Breast (tissue), 4 donors: ENCODE measurements around a stretch of chr3.

DNA sequence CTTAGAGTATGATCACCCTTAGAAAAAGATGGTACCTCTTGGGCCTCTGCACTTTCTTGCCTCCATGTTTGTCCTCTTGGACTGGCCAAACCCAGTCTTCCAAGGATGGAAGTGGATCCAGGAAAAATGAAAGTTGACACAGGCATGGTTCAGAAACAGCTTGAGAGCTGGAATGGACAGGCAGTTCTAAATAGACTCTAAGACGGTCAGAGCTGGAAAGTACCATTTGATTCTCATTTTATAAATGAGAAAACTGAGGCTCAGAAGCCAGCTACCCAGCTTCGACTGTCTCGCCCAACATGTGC lies 17.5 kb upstream of the DOCK3 start:
- PRO-cap, 3 experiments: no peak in any of the 3 experiments
- RRBS: no CpG with 5 or more reads among the region's 3 CpGs

- PRO-cap, 3 experiments: no peak in any of the 3 experiments
- RRBS: no CpG with 5 or more reads among the region's 3 CpGs
Measured at GRCh38 chr3:51024533-51025204, 349.9 kb downstream of the DOCK3 start.

DNA sequence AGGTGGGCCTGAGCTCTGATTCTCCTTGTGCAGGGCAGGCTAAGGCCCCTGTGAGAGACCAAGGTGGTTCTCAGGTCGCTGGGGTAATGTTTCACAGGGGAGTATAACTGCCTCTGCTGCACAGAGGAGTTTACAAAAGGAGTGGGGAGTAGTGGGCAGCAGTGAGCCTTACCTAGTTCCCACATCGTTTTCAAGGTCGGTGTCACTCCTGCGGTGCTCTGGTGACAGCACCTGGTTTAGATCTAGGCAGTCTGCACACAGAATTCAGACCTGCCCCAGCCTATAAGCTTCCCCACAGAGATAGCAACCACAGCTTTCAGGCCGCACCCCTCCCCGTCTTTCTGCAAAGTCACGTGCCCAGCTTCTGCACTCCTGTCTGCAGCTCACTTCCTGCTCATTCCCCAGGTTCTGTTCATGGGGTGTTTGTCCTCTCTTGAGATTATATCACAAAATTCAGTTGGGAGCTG lies 350.5 kb downstream of the DOCK3 start:
- PRO-cap, 3 experiments: no peak in any of the 3 experiments
- RRBS: no CpG with 5 or more reads among the region's 7 CpGs

DNA sequence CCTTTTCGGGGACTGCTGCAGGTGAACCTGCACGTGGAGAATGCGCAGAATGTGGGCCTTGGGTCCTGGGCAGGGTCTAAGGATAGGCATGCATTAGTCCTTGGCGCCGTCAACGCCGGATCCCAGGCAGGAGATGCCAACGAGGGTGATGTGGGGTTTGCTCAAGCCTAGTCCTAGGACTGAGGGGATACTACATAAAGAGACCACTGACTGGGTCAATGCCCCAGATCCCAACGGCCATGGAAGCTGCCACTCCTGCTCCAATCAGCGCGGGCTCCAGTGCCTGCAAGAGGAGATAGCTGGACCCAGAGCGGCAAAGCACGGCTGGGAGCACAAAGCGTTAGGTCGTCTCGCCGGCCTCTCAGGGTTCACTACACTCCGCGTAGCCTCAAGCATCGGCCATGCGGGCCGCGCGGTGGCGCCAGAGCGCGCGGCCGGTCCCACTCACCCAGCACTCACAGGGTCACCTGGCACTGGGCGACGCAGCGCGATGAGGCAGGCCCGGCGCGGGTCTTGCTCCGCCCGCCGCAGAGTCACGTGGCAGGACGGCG lies 339 bp upstream of the RBM15B start:
- PRO-cap, 3 experiments: peak in 2 of 3 experiments; most common minus-strand start position 465 of the sequence (in 1)
- RRBS: 1% methylated on average over 25 of the region's 42 CpGs

- PRO-cap, 3 experiments: no peak in any of the 3 experiments
- RRBS: no CpG with 5 or more reads among the region's 14 CpGs
Measured at GRCh38 chr3:51537820-51538419, 599 bp upstream of the RAD54L2 start.

DNA sequence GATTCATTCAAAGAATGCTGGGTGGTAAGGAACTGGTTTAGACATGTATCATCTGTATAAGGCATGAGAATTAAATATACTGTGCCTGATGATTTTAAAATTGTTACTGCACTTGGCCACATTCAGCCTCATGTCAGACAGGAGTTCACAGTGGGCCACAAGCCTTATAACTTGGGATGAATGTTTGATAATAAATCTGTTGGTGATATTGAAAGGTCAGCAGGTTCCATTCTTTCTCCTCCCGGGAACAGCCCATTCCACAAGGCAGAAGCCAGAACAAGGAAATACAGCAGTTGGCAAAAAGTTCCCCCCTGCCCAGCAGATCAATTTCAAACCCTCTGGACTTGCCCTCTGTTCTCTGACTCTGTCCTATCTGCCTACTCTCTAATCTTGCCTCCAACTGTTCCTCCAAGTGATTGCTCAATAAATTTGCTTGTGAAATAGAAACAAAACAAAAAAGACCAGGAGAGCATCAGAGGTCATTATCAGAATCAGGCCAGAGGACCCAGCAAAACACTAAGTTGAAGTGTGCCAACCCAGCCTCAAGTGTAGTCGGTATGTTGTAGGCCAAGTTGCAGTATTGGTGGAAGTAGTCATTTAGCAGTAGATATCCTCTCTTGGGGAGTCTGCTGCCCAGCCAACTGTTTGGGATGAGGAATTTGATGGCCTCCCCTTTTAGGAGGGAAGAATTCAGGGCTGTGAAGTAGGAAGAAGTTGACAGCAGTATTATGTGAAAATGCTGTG lies 49.6 kb upstream of the TEX264 start:
- PRO-cap, 3 experiments: no peak in any of the 3 experiments
- RRBS: no CpG with 5 or more reads among the region's 2 CpGs

DNA sequence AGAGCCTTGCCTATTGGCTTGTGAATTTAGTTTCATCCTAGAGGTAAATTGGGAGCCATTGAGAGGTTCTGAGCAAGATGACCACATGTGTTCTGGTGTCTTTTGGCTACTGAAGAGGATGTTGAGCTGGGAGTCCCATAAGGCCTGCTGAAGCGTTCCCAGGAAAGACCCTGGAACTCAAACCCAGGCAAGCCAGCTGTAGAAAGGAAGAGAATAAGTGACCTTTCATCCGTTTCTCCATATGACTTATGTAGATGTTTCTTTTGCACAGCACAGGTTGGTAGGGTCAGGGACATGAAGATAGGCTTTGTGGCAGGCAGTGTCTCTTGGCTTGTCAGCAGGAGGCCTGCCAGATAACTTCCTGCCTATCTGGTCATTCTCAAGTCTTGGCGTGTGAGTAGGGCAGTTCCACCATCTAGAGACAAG lies 10.8 kb downstream of the TEX264 start:
- PRO-cap, 3 experiments: no peak in any of the 3 experiments
- RRBS: no CpG with 5 or more reads among the region's 3 CpGs

DNA sequence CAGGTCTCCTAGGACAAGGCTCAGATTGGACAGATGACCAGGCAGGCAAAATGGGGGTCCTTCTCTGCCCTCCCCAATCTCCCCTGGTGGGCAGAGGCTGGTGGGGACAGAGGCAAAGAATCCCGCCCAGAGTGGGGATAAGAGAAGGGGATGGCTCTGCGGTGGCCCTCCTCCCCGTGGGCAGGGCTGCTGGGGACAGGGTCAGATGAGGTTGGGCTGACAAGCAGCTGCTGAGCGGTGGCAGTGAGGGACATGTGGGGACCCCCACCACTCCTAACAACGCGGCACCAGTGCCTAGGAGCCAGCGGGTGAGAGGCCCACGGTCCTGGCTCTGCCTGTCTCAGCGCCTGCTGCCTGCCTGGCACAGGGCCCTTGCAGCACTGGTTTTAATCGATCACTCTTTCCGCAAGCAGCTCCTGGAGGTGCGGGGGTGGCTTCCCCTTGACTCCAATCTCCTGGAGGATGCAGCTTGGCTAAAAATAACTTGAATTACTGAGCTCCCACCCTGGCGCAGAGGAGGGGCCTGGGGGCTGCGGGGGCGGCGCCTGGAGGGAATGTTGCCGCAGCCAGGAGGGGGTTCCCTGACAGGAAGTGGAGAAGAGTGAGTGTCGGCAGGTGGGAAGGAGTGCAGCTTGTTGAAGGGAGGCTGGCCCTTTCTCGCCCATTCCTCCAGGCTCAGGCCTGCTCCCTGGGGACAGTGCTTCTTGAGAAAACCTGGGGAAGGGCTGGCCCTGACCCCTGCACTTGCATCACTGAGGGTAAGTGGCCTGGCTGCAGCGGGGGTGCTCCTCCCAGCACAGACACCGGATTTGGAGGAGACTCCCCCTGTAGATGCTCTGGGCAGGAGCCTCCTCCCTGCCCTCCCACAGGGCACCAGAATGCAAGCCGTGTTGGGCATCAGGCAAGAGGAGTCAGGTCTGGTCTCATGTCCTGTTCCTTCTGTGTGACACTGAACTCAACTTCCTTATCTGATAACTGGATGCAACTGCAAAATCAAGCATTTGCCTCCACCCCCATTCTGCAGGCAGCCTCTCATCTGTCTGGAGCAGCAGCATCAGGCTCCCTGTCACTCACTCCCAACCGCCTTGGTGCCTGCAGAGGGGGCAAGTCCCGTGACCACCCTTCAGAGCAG lies 10.0 kb upstream of the RPL29 start:
- PRO-cap, 3 experiments: no peak in any of the 3 experiments
- RRBS: no CpG with 5 or more reads among the region's 24 CpGs

DNA sequence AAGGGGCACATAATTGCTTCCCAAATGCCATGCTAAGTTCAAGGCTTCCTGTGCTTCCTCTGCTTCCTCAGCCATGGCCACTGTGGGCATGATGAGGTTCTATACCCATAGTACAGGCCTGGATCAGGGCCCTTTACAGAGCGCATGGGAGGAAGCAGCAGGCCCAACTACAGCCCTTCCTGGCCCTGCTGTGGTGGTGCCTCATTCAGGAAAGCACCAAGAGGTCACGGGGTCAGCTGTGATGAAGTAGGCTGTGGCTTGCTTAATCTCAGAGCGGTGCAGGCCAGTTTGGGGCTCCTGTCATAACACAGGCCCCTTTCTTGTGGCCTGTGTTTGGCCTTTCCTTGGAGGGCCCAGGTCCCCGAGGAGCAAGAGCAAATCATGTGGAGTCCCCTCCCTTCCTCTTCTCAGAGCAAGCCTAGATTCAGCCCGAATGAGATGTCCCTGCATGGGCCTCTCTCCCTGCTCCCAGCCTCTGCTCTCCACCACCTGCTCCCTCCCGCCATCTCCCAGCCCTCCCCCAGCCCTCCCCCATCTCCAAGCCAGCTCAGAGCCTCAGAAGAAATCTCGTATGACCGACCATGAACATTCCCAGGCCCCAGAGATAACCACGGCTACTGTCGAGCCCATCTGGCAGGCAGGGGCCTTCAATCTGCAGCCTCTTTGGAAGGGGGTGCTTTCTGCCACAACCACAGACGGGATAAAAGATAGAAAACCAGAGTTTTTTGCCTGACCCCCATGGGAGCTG lies 32.2 kb upstream of the DUSP7 start:
- PRO-cap, 3 experiments: no peak in any of the 3 experiments
- RRBS: no CpG with 5 or more reads among the region's 11 CpGs

GRCh38 chr3:52108218-52108482 lies 46.1 kb downstream of the POC1A start:
- PRO-cap, 3 experiments: no peak in any of the 3 experiments
- RRBS: no CpG with 5 or more reads among the region's 5 CpGs

DNA sequence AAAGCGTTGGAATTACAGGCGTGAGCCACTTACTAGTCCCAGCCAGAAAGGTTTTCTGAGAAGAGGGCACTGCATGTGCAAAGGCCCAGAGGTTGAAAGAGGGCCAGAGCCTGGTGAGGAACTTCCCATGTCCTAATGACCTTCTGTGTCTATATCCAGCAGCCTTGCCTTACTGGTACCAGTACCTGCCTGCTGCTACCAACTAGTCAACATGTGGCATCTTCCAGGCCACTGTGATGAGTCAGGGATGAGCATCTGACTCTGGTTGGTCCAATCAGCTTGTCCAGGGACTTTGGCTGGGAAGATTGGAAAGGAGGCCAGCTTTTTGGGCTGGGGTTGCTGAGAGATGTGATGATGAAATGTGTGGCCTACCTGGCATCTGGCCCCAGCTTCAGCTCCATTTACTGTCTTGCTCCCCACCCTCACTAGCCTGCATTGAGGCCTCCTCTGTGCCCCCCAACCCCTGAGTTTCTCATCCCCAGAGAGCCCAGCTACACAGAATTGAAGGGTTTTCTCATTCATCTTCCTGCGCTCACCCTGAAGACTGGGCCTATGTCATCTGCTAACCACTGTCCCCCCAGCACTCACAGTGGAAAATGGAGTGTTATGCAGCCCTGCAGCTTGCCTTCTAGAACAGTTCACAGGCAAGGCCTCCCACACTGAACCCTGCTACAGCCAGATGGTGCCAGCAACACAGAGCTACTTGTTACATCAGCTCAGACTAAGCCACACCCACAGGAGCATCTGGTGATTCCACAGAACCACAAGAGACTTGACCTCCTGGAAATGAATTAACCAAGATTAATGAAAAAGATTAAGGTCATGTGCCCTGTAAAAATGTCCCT lies 1.3 kb upstream of the TWF2 start:
- PRO-cap, 3 experiments: no peak in any of the 3 experiments
- RRBS: no CpG with 5 or more reads among the region's 3 CpGs

DNA sequence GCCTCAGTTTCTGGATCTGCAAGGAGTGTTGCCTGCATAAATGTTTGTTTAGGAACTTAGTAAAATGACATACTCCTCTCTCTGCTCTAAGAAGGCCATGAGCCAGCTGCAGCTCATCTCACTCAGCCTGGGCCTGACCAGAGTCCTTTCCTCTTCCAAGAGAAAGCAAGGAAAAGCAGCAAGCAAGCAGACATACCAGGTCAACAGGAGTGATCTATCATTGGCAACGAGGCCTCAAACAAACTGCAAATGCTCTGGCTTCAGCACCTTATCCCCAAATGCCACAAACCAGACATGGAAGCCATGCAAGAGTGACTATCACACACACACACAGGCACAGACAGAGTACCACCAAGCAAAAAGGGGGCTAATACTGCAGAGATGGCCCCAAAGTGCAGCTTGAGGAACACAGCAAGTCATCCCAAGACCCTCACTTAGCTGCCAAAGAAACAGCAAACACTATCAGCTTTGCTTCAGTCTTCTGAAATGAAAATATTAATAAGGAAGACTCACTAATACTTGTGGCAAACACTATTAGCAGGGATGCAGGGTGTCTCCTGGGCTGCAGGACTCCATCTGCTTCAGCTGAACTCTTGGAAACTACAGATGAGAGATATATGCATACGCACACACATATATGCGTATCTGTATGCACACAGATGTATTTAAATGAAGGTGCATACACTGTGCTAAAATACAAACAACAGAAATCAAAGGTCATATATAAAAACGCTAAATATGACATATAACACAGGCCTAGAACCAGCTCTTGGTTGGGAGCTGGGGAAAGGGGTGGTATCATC lies 10.4 kb downstream of the PPM1M start:
- PRO-cap, 3 experiments: no peak in any of the 3 experiments
- RRBS: no CpG with 5 or more reads among the region's 4 CpGs

DNA sequence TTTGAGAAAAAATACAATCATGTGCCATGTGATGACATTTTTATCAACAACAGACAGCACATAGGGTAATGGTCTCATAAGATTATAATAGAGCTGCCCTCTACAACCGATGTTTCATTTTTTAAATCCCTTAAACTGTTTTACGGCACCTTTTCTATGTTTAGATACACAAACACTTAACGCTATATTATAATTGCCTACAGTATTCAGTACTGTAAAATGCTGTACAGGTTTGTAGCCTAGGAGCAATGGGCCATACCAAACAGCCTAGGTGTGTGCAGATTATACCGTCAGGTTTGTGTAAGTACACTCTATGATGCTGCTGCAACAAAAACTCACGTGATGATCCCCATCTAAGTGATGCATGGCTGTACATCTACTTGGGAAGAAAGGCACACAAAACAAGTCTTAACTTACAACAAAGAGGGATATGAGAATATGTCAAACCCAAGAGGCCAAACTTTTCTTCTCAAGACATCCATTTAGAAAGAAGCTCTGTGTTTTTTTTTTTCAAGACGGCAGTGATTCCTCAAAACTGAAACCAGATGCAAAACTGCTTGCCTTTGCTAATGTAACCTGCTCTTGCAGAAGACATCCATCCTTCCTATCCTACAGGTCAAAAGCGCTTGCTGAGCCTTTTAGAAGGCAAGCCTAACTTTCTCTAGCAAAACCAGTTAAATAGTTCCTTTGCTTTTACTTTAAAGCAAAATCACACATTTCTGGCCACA lies 7.2 kb downstream of the WDR82 start:
- PRO-cap, 3 experiments: no peak in any of the 3 experiments
- RRBS: no CpG with 5 or more reads among the region's 7 CpGs

- PRO-cap, 3 experiments: no peak in any of the 3 experiments
- RRBS: 97% methylated on average over 3 of the region's 15 CpGs
Measured at GRCh38 chr3:52290172-52290741, 2.6 kb downstream of the GLYCTK start.

GRCh38 chr3:52397611-52397922 lies 12.2 kb downstream of the BAP1 start:
- PRO-cap, 3 experiments: no peak in any of the 3 experiments
- RRBS: no CpG with 5 or more reads among the region's 5 CpGs

DNA sequence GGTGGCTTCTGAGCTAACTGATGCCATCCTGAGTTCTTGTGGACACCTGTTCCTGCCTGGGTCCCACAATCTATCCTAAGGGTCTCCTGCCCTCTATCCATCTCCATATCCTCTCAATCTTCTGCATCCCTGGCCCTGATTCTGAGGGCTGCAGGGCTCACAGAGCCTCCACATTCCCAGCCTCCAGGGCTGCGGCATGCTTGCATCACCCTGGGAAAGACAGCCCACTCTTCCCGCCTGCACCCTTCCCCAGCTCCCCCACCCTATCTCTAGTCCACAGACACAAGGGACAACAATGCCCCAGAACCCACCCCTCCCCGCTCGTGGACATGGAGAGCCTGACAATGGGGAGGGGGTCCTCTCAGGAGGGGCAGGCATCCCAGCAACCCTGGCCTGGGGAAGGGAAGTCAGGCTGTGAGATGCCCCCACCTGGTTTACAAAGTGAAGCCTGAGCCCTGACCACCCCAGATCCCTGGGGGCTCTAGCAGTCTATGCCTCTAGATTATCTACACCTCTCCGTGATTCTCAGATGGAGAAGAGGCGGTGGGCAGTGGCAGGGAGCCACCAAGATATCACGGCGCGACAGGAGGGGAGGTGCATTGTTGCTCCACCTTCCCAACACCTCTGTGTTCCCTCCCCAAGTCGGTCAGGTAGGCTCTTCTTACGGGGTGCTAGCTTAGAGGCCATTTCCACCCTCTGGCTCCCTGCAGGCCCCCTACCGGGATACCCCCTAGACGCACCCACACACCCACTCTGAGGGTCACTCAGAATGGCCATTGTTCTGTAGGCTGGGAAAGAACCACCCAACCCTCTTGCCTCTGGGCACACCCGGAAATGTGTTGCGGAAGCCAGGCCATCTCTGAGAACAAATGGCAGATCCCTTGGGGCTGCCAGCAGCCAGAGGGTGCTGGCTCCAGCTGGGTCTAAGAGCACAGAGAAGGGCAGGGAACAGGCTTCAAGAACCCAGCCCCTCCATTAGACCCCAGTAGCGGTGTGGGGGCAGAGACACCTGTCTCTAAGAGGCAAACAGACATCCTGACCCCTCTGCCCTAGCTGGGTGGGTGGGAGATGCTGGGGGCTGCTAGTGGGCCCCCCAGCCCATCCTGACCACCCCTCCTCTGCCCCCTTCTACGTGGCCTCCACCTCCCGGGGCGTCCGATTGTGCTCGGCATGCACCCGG lies 10.0 kb downstream of the SEMA3G start:
- PRO-cap, 3 experiments: no peak in any of the 3 experiments
- RRBS: 42% methylated on average over 4 of the region's 22 CpGs

DNA sequence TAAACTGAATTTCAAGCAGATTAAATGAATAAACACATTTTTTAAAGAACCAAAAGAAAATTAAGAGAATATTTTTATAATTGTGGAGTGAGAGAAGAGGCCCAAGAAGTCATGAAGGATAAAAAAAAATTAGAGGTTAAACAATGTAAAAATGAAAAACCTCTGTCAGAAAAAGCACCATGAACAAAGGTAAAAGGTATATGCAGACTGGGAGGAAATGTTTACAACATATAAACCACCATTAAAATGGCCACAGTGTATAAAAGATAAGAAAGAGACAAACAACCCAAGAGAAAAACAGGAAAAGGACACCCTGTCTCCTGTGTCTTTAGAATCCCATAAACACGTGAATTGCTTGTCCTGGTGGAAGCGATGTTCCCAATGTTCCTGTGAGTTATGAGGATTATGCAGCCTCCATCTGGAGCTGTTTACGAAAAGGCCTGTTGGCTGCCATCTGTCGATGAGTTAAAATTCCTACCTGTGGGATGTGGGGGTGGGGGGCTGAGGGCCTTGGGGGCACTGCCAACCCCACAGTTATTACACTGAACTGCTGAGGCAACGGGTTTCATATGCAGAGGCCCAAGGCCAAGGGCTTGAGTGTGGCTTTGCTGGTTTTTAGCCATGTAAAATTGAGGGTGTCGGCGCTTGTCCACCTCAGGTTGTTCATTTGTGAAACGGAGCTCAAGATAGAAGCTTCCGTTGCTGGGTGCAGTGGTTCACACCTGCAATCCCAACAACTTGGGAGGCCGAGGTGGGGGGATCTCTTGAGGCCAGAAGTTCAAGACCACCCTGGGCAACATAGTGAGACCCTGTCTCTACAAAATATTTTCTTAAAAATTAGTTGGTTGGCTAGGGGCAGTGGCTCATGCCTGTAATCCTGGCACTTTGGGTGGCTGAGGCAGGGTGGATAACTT lies 13.6 kb downstream of the NISCH start:
- PRO-cap, 3 experiments: no peak in any of the 3 experiments
- RRBS: no CpG with 5 or more reads among the region's 10 CpGs

DNA sequence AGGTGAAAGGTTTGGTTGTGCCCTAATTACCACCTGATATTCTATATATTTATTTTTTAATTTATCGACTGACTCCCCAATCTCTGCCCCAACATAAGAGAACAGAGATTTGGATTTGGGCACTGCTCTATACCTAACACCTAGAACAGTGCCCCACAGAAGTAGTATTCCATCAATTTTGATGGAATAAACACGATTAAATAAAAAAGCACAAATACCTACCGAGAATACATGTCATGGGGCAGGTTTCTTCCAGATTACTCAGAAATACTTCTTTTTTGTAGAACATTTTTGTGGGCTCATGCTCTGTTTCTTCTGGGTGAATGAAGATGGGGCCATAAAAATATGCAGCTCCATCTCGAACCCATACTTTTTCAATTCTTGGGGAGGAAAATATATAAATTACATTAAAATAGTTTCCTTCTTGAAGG lies 39.9 kb downstream of the UQCC5 start:
- PRO-cap, 3 experiments: no peak in any of the 3 experiments
- RRBS: no CpG with 5 or more reads among the region's 4 CpGs

- PRO-cap, 3 experiments: no peak in any of the 3 experiments
- RRBS: no CpG with 5 or more reads among the region's 4 CpGs
Measured at GRCh38 chr3:52602047-52602784, 65.8 kb downstream of the UQCC5 start.

GRCh38 chr3:52609180-52610117 lies 73.0 kb downstream of the UQCC5 start:
- PRO-cap, 3 experiments: no peak in any of the 3 experiments
- RRBS: no CpG with 5 or more reads among the region's 12 CpGs